HL-60 (cell line): Measurements from ENCODE around the gene TEX35.

GRCh38 chr1:175218635-175218988 lies 26.0 kb upstream of the KIAA0040 start:
- RRBS = no CpG with 5 or more reads among the region's 2 CpGs

- RRBS = no CpG with 5 or more reads among the region's 1 CpG
These were observed 140.3 kb downstream of the COP1 start for GRCh38 chr1:176066731-176067199.

DNA sequence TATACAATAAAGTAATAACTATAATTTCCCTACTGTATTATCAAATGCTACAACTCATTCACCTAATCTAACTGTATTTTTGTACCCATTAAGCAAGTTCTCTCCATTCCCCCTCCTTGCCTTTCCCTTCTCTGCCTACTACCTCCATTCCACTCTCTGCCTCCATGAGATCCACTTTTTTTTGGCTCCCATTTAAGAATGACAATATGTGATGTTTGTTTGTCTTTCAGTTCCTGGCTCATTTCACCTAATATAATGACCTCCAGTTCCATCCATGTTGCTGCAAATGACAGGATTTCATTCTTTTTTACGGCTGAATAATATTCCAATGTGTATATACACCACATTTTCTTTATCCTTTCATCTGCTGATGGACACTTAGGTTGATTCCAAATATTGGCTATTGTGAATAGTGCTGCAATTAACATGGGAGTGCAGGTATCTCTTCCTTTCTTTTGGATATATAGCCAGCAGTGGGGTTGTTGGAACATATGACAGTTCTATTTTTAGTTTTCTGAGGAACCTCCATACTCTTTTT lies 94.4 kb downstream of the COP1 start:
- RRBS = no CpG with 5 or more reads among the region's 1 CpG

DNA sequence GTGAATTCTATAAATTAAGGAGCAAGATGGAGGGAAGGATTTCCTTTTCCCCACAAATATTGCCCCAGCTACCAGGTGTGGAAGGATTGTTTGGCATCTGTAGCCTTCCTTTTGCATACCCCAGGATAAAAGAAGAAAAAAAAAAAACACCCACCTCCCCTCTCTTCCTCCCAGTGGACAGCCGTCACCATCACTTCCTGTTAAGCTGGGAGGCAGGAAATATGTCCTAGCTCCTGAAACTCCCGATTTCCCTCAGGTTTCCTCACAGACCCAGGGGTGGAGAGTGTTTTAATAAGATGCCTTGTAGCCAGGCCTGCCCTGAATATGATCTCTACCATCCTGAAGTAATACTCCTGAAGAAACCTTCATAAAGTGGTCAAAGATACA lies 41.4 kb upstream of the RASAL2 start:
- RRBS = no CpG with 5 or more reads among the region's 2 CpGs

GRCh38 chr1:178115080-178115882 lies 21.4 kb downstream of the RASAL2 start:
- RRBS = no CpG with 5 or more reads among the region's 1 CpG

DNA sequence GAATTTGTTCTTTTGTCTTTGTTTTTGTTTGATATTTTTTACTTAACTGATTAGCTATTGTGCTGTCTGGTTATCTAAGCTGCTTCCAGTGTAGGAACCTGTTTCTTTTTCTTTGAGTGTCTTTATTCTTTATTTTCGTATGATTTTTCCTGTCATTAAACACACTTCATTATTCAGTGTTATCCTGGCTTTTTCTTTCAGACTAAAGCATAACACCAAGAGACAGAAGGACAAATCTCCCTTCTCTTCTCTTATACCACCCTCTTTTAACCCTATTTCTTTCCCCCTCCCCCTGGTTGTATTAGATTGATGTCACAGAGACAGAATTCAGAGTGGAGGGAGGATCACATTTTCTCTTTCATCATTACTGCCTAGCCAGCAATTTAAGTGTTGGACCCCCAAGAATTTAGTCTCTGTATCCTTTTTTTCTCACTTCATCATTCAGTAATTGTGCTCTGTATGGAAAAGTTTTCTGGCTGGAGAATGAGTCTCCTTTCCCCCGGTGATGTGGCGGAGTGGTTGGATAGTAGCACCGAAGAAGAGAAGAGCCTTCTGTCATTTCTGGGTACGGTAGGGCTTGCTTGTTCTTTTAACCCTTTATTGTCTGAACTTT lies 124.9 kb downstream of the CLEC20A start:
- RRBS = no CpG with 5 or more reads among the region's 5 CpGs

- RRBS = no CpG with 5 or more reads among the region's 3 CpGs
These were observed 3.1 kb downstream of the CLEC20A start for GRCh38 chr1:178493667-178494053.

DNA sequence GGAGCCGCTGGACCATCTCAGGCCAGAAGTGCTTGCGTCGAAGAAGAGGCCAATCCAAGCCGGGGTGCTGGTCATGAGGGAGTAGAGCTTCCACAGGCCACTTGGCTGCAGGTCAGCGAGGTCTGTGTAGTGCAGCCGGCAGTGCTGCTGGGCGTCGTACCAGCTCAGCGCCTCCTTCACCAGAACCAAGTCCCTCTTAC lies 2.3 kb downstream of the CLEC20A start:
- RRBS = 97% methylated on average over 3 of the region's 9 CpGs

DNA sequence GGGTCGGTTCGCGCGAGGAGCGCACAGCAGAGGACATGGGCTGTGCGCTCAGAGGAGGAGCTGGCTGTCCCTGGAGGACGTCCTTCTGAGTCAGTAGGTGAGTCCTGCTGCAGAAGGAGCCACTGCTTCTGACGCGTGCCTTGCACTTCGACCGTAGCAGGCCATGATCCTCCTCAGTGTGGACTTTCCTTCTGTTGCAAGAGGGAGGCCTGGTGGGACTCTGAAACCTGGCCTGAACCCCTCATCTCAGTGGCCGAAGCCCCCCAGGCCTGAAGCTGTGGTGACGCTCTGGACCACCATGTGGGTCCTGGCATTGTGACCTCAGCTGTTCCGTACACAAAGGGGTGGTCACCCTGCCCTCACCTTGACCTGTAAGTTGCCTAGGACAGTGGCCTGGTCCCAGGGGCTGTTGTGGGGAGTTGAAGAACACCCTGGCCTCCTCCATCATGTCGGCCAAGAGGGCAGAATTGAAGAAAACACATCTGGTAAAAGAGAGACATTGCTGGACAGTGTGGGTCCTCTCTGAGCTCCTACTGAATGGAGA lies at the start of gene TEX35:
TSS of gene TEX35 (plus strand) at position 367 of the 544 bp plus-strand sequence.
- RRBS = no CpG with 5 or more reads among the region's 15 CpGs

- RRBS = no CpG with 5 or more reads among the region's 5 CpGs
These were observed 17.1 kb downstream of the TEX35 start for GRCh38 chr1:178529794-178530606.

- RRBS = no CpG with 5 or more reads among the region's 13 CpGs
These were observed 30.4 kb downstream of the TEX35 start for GRCh38 chr1:178543296-178543700.

- RRBS = no CpG with 5 or more reads among the region's 6 CpGs
These were observed 63.9 kb downstream of the TEX35 start for GRCh38 chr1:178576708-178577302.

GRCh38 chr1:178614187-178614829 lies 101.4 kb downstream of the TEX35 start:
- RRBS = no CpG with 5 or more reads among the region's 8 CpGs

DNA sequence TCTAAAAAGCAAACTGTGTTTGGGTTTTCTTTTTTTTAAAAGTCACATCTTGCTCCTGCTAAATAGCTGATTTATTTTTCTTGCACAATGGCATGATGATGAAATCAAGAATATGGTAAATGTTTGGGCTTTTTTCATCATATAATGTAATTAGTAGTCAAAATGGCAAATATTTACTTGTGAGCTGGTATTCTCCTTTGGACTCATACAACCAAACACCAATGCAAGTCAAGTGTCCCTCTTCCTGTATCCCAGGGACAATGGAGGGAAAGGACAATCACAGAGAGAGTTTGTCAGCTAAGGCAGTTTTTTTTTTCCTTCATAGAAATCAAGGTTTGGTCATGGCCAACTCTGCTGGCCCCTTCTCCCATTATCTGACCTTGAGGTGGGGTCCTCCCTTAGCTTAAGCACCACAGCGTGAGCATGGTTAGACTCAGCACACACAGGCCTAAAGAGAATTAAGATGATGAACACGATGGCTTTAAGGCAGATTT lies 94.6 kb upstream of the RALGPS2 start:
- RRBS = no CpG with 5 or more reads among the region's 2 CpGs

GRCh38 chr1:178651628-178652012 lies 73.4 kb upstream of the RALGPS2 start:
- RRBS = no CpG with 5 or more reads among the region's 9 CpGs

- RRBS = no CpG with 5 or more reads among the region's 1 CpG
These were observed 9.0 kb downstream of the FAM20B start for GRCh38 chr1:179034610-179035158.

DNA sequence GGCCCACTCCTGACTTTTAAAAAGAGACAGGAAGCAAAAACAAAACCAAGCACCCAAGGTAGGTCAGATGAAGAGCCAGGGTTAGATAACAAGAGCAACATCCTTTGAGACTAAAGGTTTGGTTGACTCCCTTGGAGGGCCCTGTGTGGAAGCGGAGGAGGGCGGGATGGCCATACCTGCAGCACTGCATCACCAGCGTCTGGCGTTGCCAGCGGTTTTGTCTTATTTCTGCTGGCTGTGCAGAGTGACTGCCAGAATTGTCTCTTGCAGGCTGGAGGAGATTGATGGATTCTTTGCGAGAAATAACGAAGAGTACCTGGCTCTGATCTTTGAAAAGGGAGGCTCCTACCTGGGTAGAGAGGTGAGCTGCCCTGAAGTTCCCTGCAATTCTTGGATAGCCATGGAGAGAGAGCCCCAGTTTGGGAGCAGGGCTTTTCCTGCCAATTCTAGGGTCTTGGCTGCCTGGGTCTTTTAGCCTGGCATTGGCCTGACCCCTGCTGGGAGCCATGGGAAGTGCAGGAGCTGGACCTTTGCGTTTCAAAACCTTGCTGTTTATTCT lies 23.9 kb downstream of the QSOX1 start:
- RRBS = no CpG with 5 or more reads among the region's 8 CpGs

- RRBS = no CpG with 5 or more reads among the region's 14 CpGs
These were observed 29.9 kb downstream of the QSOX1 start for GRCh38 chr1:180184202-180185407.